CD14-positive monocyte (primary cell): ENCODE data around the genes URGCP, SPDYE1 and PPIA.

DNA sequence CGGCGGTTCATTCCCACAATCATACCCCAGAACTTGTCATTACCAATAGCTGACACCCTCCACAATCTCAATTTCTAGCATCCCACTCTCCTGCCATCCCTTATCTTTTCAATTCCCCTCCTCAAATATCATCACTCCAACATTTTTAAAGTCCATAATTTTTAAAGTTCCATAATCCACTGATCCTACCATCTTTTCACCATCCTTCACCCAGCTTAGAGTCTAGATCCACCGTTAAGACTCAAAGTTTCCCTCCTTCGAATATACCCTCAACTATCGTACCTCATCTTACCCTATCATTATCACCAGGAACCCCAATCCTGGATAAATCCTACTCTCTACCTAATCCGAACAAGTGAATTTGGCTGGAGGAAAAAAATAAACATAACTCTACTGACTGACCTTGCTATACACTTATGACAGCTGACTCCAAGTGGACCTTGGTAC is 35.8 kb downstream of the COA1 start:
- CAGE, long polyA plus RNA: no peak

- CAGE, long polyA plus RNA: no peak
Observed at GRCh38 chr7:43764022-43764342, 5.5 kb downstream of the BLVRA start.

DNA sequence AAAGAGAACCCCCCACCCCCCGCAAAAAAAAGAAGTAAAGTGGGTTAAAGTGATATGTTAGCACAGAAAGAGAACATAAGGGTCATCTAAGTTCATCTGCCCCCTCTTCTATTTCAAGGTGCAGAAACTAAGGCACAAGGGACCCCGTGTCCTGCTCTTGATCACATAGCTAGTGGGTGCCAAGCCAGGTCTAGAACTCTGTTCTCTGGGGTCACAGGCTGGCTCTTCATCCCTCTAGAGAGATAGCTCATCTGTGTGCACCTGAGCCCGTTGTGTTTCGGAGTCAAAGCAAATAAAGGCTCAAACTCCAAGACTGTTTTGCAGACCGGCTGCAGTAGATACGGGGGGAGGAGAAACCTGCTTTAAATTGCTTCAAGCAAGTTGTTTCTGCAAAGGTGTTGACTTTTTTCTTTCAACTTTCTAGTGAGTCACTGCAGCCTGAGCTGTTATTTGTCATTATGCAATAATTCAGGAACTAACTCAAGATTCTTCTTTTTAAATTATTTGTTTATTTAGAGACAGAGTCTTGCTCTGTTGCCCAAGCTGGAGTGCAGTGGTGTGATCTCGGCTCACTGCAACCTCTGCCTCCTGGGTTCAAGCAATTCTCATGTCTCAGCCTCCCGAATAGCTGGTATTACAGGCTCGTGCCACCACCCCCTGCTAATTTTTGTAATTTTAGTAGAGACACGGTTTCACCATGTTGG is 6.4 kb downstream of the BLVRA start:
- CAGE, long polyA plus RNA: no peak

DNA sequence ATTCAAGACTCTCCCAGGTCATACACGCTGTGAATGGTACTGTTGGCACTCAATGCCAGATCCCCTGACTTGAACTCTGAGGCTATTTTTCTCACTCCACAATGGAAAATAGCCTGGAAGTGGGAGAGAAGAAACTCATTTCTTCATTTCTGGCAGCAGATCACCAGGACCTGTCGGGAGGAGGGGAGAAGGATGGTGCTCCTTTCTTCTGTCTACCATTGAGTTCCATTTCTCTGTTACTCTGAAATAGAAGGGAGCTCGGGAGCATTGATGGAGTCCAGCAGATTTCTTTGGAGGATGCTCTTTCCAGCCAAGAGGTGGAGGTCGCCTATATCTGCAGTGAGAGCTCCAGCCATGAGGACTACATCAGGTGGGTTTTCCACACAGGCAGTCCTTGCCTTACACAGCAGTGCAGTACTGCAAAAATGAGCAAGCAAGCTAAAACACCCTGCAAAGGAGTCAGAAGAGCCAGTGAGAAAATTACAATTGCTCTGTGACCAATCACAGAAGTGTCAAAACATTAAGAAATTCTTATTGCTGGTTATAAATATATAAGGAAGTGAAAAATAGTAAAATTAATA is 32.6 kb downstream of the BLVRA start:
- CAGE, long polyA plus RNA: no peak

DNA sequence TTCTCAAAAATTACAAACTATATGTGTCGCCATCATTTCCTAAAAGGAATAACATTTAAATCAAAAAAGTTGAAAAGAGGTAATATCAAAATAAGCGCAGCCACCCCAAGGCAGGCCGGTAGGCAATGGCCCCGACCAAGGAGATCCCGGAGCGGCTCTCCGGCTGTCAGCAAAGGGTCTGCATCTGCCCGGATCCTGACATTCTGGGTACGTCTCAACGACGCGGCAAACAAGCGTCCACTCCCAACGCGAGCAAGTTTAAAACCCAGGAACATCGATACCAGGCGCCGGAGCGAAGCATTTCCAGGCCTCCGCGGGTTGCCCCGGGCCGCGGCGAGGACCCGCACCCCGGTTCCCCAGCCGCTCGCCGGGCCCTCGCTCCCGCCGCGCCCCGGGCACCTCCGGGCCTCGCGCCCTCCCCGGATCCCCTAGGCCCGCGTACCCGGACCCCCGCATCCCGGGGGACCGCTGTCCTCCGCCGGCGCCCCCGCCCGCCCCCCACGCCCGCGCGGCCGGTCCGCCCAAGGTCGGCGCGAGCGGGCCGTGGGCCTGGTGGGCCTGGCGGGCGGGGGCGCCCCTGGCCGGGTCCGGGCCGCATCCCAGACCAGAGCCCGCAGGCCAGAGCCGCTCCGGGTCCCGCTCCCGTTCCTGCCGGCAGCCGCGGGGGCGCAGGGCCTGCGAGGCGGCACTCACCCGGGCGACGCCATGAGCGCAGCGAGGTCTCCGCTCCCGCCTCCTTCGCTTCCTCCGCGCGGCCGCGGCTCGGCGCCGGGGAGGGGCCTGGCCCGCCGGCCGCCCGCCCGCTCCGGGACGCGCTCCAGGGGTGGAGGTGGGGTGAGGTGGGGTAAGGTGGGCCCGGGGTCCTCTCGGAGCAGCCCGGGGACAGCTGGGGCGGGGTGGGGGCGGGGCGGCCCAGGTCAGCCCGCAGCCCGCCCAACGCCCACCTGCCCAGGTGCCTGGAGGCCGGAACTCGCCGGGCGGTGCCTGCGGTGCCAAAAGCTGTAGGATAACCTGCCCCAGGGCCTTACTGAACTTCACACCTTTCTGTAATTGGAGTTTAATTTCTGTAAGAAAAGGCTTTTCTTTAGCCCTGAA is at the start of gene URGCP:
Gene URGCP, minus strand, starts transcription at position 728 of the 1,095 bp plus-strand sequence.
- CAGE, long polyA plus RNA: no peak

DNA sequence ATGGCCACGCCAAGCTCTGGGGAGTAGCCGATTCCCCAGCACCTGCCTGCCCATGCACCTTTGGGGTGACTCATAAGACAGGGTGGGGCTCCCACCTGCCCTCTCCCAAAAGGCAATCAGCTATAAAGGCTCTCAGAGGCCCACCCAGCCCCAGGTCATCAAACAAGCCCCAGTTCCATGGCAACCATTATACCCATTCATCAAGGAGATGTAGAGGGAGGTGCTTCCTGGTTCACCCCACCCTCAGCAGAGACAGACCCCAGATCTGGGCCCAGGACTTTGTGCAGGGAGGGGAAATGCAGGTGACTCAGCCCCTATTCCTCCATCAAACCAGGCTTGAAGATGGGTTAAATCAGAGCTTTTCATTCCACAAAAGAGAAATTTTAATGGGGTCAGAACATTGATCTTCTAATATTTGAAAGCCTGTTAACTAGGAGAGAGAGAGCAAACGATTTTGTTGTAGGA is at the start of gene SPDYE1:
Gene SPDYE1, plus strand, starts transcription at position 240 of the 465 bp plus-strand sequence.
- CAGE, long polyA plus RNA: no peak

DNA sequence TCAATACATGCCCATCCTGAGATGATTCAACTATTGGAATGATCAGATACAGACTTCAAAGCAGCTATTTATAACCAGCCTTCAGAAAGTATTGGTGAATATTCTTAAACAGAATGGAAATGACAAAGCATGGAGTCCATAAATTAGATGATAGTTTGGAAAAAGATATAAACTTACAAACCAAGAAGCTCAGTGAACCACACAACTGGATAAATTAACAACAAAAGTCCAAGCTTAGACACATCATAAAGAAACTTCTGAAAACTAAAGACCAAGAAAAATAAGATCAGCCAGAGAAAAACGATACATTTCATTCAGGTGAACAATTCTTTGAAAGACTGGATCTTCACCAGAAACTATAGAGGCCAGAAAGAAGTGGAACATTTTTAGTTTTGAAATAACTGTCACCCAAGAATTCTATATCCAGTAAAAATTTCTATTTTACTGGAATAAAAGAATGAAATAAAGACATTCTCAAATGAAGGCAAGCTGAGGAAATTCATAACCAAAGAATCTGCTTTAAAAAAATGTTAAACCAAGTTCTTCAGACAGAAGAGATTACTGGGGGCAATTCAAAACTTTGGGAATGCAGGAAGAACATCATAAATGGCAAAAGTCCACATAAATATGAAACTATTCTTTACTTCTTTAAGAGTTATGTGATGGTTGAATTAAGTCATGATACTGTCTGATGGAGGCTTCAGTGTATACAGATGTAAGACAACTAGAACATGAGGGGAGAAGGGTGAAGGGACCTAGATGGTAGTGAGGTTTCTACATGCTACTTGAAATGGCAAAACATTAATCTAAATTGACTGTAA is 3.5 kb upstream of the PGAM2 start:
- CAGE, long polyA plus RNA: no peak

DNA sequence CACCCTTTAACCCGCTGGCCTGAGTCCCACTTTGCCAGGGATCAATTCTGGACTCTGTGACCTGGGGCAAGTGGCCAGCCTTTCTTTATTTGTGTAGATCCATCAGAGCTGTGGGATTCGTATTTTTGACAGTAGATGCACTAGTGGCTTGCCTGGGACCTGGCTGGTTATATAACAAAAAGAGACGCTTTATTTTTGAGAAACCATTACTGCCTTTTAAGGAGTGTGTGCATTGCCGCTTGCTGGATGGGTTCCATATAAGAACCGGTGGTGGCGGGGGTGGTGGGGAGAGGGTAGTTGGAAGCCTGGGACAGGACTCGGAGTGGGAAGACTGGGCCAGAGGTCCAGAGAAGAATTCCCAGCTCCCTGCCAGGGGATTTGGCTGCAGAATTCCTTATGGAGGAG is 7.9 kb upstream of the POLM start:
- CAGE, long polyA plus RNA: no peak

- CAGE, long polyA plus RNA: no peak
Observed at GRCh38 chr7:44140965-44141164, 267 bp downstream of the MYL7 start.

- CAGE, long polyA plus RNA: no peak
Observed at GRCh38 chr7:44276013-44276499, 49.3 kb downstream of the CAMK2B start.

DNA sequence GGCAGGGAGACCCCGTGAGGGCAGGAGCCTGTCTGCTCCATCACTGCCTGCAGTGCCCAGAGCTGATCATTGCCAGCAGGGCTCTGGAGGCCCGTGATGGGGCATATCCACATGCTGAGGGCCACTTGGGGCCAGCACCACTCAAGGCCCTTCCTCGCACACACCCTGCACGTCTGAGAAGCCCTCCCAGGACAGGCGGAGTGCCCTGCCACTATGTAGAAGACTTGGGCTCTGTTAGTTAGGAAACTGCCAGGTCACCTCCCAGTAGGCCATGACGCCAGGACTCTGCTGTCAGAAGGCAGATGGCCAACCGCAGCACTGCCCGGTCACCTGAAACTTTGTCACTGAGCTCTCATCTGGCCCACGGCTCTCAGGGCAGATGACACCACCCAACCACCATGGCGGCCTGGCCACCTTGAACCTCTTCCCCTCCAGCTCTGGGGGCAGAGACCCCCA is 42.0 kb downstream of the CAMK2B start:
- CAGE, long polyA plus RNA: no peak

GRCh38 chr7:44324963-44325228 is 498 bp downstream of the CAMK2B start:
- CAGE, long polyA plus RNA: no peak

DNA sequence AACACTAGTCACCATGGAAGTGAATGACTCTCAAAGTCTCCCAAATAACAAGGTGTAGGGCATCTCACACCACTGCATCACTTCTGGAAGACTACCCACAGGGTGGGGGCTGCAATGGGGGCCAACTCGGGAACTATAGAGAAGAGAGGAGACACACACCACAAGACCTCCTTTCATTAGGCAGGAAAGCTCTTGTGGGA is 58.6 kb upstream of the CAMK2B start:
- CAGE, long polyA plus RNA: no peak

DNA sequence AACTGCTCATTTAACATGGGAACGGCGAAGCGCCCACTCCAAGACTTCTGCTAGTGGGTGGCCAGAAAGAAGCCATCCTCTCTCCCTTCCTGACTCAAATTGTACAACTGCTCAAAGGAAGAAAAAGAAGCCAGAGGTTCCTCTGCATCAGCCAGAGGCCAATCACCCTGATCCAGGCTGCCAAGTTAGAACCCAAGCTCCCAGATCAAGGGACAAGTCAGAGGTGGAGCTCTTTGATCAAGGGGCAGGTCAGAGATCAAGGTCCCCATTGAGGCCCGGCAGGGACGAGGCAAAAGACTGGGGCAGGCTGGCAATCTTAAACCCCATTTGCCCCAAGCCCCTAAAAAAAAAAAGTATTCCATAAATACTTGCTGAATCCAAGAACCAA is 23.1 kb downstream of the NUDCD3 start:
- CAGE, long polyA plus RNA: no peak

GRCh38 chr7:44484581-44485159 is 5.8 kb downstream of the NUDCD3 start:
- CAGE, long polyA plus RNA: no peak

DNA sequence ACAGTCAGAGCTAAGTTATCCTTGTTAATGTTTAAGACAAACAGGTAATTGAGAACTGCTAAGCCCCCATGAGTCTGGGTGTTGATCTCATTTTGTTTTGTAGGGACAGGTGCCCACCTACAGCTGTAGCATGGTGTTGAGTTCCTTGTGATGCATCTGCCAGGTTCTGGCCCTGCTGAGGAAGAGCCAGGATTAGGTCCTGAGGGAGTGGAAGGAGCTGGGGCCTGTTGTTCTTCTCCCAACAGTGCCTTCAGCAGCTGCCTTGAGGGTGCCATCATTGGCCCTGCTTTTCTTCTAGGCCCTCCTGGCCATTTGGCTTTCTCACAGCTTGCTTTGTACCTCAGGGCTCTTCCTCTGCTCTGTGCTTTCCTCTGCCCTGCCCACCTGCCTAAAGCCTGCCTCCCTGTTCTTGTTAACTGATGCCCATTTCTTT is 22.7 kb downstream of the OGDH start:
- CAGE, long polyA plus RNA: no peak

GRCh38 chr7:44637925-44639036 is 31.9 kb downstream of the OGDH start:
- CAGE, long polyA plus RNA: no peak

DNA sequence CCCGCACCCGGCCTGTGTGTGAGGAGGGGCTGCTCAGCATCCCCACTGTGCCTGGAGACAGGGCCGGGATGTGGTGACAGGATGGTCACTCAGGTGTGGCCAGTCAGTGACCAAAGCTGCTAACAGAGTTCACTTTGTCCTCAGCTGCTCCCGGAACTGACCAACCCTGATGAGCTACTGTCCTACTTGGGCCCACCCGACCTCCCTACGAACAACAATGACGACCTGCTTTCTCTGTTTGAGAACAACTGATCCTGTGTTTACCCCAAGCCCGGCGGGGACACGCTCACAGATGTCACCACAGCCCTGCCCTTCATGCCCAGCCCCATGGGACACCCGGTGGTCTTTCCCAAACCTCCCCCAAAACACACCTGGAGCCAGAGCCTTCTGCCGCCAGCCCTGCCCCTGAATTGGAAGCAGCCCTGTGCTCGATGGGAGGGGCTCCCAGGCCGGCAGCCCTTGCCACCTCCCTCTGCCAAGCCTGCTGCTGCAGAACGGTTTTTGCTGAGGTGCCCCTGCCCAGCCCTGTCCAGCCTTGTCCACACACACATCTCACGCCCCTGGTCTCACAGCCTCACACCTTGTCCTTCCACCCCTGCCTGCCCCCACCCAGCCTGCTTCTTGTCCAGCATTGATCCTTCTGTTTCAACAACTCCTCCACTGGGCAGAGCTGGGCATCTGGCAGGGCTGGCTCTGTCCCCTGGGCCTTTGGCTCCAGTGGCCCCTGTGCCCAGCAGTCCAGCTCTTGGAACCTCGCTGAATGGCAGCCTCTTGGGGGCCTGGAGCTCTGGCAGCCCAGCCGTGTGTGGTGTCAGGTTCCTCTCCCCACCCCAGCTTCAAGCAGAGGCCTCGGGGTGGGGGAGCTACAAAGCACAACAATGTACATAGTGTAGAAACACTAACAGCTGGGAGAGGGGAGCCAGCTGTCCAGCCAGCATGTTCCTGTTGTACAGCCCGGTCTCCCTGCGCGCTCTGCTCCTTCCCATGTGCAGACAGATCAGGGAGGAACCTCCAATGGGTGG is 19.0 kb downstream of the ZMIZ2 start:
- CAGE, long polyA plus RNA: no peak

- CAGE, long polyA plus RNA: start-site peak on the plus strand at chr7:44796677-44796688, 6,675 and 7,721 reads in 2 replicates
Observed at GRCh38 chr7:44795616-44796811, at the start of gene PPIA. TSS of gene PPIA (plus strand) at chr7:44796681.

GRCh38 chr7:44830823-44831622 is 16.9 kb downstream of the H2AZ2 start:
- CAGE, long polyA plus RNA: no peak